ENCODE results near the gene SMOC2.

DNA sequence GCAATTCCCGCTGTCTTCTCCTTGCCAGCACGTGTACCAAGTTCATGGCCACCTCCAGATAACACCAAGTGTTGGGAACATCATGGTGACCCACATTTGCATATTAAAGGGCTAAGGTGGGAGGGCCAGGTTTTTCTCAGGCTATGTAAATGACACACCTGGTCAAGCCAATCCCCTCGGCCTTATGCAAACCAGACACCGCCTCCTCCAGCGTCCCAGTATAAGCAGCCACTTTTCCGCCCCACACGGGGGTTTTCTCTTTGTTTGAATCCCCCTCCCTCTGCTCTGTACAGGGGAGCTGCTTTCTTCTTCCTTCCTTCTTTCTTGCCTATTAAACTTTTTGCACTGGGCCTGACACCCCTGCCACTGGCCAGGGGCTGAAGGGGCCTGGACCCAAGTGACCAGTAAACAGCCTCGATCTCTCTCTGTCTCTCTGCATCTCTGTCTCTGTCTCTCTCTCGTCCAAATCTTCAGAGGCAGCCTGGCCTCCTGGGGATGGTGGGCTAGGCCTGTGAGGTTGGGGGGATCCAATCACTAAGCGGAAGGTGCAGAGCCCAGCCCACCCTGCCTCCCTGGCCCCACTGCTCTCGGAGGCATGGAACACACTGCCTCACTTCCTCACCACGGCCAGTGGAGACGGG lies 110.5 kb downstream of the DACT2 start:
- PRO-cap, 2 experiments, result no peak in any of the 2 experiments

- PRO-cap, 2 experiments, result no peak in any of the 2 experiments
Observed at GRCh38 chr6:168320583-168321100, 1.1 kb upstream of the DACT2 start.

DNA sequence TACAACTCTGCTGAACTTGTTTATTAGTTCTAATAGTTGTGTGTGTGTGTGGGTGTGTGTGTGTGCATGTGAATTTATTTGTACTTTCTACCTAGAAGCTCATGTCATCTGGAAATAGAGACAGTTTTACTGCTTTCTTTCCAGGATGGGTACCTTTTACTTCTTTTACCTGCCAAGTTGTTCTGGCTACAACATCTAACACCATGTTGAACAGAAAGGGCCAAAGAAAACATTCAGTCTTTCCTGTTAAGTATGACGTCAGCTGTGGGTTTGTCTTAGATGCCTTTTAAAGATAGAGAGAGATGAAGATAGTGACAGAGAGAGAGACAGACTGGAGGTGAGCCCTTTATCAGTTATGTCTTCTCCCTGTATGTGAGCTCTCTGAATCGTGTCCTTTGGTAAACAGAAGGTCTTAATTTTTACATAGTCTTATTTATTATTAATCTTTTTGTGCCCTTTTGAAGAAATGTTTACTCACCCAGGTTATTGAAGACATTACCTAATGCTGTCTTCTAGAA lies 3.4 kb upstream of the DACT2 start:
- PRO-cap, 2 experiments, result no peak in any of the 2 experiments

- PRO-cap, 2 experiments, result no peak in any of the 2 experiments
Observed at GRCh38 chr6:168390584-168391474, 50.2 kb upstream of the SMOC2 start.

DNA sequence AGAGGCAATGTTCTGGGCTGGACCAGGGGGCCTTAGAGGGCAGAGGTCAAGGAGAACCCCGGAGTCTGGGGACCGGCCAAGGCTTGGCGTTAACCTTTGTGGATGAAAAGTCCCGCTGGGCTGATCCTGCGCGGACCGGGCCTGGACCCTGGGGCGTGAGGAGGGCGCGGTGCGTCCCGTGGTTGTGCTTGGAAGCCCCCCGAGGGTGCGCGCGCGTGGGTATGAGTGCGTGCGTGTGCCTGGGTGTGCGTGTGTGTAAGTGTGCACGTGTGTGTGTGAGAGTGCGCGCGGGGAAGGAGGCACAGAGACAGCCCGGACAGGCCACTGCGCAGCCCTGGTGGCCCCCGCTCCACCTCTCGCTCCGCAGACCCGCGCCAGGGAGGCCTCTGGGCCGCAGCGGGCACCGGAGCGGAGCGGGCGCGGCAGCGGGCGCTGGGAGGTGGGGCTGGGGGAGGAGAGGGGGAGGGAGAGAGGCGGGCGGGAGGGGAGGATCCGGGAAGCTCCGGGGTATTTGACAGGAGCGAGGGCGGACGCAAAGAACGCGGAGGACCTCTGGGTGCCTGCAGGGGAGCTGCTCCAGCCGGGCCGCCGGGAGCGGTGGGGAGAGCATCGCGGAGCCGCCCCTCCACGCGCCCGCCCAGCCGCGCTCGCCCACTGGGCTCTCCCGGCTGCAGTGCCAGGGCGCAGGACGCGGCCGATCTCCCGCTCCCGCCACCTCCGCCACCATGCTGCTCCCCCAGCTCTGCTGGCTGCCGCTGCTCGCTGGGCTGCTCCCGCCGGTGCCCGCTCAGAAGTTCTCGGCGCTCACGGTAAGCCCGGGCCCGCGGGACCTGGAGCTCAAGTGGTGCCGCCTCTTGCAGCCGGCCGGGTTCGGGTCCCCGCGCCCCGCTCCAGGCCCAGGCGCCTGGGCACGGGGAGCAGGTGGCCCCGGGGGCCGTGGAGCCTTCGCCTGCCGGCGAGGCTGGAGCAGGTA lies at the start of gene SMOC2:
Gene SMOC2 (plus strand): TSS at position 539 of the 973 bp plus-strand sequence.
- PRO-cap, 2 experiments, result no peak in any of the 2 experiments

- PRO-cap, 2 experiments, result no peak in any of the 2 experiments
Observed at GRCh38 chr6:168441619-168442604, 928 bp downstream of the SMOC2 start.

- PRO-cap, 2 experiments, result no peak in any of the 2 experiments
Observed at GRCh38 chr6:169145777-169146256, 107.8 kb downstream of the THBS2 start.

DNA sequence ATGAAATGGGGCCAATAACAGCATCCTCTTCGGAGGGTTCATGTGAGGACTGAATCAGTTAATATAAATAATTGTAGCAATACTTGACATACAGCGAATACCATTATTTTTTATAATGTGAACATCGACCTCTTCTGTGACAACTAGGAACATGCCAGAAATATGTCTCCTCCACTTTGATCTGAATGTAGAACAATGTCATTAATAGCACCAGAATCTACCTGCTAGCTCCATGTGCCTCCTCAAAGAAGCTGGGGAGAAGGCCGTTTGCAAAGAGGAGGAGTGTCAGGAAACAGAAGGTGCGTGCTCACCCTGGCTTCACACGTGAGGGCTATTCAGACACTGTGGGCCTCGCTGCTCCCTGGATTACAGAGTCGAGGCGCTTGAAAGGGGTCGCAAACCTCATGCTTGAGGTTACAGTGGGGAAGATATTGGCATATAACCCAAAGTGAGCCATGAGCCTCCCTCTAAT lies 214.7 kb downstream of the WDR27 start:
- PRO-cap, 2 experiments, result no peak in any of the 2 experiments

GRCh38 chr6:169589324-169590248 lies 112.2 kb downstream of the WDR27 start:
- PRO-cap, 2 experiments, result no peak in any of the 2 experiments

- PRO-cap, 2 experiments, result no peak in any of the 2 experiments
Observed at GRCh38 chr6:169620380-169620647, 81.5 kb downstream of the WDR27 start.

GRCh38 chr6:169707225-169708373 lies 5.7 kb downstream of the C6orf120 start:
- PRO-cap, 2 experiments, result no peak in any of the 2 experiments

DNA sequence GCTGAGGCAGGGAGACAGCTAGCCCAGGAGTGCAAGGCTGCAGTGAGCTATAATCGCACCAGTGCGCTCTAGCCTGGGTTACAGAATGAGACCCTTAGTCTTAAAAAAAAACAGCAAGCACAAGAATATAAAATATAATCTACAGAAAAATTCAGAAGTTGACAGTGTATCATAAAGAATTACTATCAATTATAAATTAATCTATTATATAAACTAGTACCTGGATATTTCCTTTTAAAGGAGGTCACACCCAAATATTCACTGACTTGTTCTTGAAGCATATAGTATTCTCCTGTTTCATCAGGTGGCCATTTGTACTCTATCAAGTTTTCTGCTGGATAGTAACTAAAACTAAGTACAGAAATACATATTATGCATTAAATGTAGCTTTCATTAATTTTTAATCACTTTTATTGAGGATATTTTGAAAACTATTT lies 5.7 kb downstream of the PHF10 start:
- PRO-cap, 2 experiments, result no peak in any of the 2 experiments

DNA sequence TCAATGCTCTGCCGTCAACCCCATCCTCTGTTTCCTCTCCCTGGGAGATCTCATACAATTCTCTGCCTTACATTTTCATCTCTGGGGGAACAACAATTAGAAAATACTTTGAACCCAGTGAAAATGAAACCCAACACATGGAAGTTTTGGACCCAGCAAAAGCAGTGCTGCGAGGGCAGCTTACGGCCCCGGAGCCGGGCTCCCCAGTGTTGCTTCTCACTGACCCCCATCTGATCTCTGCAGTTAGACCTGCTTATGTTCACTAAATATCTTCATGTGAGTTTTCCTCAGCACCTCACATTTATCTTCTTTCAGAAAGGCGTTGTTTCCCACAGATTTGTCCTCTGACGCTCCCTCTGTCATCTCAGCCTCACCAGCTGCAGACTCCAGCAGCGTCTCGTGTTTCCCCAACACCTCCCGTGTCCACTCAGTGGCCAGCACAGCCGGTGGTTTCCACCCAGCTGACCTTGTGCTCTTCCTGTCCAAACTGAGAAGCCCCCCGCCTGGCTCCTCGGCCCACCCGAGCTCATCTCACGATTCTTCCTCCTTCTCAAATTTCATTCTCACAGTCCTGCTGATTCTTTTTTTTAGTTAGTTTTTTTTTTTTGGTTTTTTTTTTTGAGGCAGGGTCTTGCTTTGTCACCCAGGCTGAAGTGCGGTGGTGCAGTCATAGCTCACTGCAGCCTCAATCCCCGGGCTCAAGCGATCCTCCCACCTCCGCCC lies 12.4 kb downstream of the ERMARD start:
- PRO-cap, 2 experiments, result no peak in any of the 2 experiments

DNA sequence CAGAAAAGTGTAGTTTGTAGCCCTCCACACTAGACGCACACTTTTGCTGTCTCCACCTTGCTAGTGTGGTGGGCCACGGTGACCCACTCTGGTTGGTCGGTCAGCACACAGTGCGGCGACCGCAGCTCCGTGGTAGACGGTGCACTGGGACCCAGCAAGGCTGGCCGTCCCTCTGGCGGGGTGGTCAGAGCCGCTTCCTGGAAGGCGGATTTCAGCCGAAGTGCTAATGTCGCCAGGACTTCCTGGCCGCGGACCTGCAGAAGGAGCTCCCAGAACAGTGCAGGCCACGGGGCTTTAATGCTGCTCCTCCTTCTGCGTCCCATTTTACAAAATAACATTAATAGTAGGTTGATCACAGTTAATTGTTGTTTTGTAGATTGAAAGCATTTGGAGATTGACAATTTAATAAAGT lies 268.4 kb downstream of the DLL1 start:
- PRO-cap, 2 experiments, result no peak in any of the 2 experiments

GRCh38 chr6:170031159-170031451 lies 259.8 kb downstream of the DLL1 start:
- PRO-cap, 2 experiments, result no peak in any of the 2 experiments

DNA sequence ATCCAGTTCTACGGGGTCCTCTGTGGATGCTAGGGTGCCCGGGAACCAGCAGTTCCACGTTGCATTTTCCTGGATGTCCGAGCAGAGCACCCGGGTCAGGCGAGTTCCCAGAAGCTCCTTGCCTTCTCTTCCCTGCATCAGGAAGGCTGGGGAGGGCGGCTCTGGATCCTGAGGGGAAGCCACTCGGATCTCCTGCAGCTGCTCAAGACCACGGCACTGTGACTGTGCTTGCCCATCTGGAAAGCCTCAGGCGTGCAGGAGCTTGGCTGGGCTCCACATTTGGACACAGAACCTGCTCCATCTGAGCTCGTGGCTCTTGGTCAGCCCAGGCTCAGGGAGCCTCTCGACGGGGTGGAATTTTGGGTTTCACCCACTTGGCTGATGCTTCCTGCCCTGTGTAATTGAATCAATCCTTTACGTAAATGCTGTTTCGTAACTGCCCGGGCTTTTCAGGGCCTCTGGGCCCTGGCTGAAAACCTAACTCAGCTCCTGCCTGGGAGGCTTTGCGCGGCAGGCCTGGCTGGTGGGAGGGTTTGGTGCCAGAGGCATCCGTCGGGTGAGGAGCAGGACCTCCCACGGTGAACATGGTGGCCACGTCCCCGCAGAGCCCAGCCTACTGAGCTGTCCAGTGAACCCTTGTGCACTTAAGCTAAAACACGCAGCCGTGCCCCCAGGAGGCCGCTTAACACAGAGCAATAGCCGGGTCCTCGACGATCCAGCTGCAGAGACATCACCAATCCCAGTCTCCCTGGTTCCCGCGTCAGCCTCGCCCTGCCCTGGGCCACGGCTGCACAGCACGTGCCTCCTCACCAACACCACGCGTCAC lies 241.1 kb downstream of the DLL1 start:
- PRO-cap, 2 experiments, result no peak in any of the 2 experiments

DNA sequence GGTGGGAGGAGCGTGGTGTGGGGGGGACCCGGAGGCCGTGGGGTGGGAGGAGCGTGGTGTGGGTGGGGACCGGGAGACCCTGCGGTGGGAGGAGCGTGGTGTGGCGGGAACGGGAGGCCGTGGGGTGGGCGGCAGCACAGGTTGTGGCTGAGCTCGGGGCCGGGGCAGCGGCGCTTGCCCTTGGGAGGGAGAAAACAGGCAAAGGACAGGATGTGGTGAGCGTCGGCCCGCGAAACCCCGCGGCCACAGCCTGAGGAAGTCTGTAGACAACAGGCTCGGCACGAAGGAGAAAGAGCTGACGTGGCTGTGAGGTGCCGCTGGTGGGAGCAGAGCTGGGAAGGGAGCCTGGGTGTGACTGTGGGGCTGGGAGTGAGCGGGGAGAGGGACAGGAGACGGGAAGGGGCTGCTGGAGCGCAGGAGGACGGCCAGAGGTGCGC lies 203.0 kb downstream of the DLL1 start:
- PRO-cap, 2 experiments, result peak in 2 of 2 experiments; most common plus-strand start position 101 of the sequence (in 1); most common minus-strand start position 143 of the sequence (in 2)

DNA sequence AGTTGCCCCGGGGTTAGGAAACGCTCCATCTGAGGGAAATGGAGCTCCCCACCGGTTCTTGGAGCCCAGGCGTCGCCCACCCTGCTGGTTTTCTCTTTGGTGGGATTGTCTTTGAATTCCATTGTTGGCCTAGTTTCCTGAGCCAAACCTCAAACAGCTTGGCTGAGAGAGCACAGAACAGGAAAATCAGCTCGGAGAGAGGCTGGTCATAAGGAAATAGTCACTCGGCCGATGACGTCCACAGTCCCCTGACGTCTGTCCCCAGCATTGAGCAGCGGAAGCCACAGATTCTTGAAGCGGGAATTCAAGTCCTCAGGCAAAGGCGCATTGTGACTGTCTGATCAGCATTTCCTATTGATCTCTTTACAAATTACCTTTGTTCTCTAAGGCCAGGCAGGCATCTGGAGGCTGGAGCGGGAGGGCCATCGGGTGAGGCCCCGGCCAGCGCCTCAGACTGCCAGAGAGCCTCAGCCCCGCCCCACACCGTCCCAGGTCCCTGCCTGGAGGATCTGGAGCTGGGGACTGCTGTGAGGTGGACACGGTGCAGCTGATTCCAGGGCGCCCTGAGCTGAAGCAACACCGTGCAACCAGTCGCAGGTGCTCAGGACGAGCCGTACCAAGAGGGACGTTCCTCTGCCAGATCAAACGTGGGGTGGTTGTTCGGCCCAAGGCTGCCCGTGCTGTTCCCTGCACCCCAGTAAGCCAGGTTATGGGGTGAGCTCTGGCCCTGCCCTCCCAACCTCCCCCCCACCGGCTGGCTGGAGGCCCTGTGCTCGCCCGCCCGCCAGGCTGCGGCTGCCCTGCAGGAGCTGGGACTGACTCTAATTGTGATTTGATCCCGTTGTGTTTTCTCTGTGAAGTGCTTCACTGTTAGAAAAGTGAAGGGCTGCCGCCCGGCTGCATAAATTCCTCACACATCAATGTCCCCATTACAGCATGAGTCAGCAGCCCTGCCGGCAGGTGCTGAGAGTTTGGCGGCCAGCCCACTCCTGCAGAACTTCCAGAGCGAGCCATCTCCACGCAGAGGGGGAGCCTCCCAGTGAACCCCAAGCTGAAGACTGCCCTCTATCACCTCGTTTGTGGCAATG lies 138.3 kb downstream of the DLL1 start:
- PRO-cap, 2 experiments, result no peak in any of the 2 experiments

DNA sequence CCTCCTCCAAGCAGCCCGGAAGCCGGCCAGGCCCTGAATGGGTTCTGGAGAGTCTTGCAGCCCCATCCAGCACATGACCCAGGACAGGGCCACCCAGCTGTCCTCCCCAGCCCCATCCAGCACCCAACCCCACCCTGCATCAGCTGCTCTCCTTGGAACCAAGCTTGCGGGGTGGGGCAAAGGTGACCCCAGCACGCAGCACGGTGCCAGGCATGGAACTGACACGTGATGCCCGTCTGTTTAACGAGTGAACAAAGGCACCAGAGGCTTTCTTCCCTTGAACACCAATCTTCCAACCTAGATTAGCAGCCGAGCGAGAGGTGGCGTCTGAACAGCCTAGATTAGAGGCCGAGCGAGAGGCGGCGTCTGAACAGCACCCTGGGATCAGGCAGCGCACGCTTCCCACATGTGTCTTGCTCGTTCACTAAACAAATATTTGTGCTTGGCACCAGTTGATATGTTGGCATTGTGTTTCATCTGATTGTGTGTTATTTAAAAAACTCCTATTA lies 112.0 kb downstream of the DLL1 start:
- PRO-cap, 2 experiments, result no peak in any of the 2 experiments

DNA sequence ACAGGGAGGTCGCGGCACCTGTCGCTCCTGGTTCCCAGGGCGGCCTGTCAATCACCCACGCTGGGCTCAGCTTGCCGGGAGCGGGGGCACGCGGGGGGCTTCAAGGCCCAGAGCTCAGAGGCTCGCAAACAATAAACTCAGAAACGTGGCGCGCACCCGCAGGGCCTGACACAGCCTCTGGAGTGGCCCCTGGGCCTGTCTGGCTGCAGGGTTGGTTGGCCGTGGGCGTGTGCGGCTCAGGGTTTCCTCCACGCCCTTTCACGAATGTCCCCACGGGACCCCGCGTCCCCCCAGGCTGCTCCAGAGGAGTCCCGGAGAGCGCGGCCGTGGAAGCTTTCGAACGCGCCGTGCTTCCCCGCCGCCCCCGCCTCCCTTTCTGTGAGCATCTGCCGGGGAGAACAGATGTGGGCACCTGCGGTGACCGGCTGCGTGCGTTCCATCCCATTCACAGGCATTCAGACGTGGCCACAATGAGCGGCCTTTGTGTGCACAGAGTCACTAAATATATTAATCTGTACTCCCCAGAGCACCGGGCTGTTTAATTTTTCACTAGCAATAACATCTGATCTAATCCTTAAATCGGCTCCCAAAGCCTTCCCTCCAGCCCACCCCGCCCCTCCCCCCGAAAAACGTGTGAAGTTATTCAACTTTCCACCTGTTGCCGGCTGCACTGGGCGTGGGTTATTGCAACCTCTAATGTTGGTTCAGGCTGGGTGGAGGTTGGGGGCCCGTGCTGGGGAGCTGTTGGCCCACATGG lies 6.3 kb upstream of the DLL1 start:
- PRO-cap, 2 experiments, result no peak in any of the 2 experiments